Measurements from ENCODE around the genes PCNP and ALCAM.

DNA sequence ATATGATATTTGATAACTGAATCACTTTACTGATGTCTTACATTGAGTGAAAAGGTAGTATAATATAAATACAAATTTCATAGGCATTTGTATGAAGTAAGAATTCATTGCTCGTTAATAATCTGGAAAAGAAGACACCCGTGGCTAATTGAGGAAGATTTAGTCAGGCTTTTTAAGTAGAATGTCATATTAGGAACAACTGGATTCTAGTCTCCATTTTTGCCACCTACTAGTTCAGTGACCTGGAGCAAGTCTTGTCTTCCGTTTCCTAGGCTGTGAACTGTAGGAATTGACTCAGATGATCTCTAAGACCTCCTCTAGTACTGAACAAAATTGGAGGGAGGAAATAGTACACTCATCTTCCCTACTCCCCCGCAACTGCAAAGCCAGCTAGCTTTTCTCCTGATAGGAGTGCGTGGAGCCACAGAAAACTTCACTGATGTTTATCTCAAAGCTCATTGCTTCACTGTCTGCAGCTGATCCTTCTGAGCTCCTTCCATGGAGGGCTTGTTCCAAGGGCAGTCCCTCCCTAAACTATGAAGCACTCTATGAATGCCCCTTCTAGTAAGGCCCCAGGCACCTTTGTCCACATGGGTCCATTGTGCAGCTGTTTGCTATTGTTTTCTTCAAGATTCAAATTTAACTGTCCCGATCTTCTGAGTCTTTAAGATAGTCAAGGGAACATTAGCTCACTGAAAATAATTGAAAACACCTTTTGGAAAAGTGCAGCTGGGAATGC, 24.5 kb downstream of the FILIP1L start:
- PRO-cap = no peak
- RRBS, 2 experiments = no CpG with 5 or more reads among the region's 6 CpGs

GRCh38 chr3:100136843-100137409, 22.6 kb upstream of the FILIP1L start:
- PRO-cap = no peak
- RRBS, 2 experiments = no CpG with 5 or more reads among the region's 1 CpG

- PRO-cap = no peak
- RRBS, 2 experiments = no CpG with 5 or more reads among the region's 1 CpG
Measured at GRCh38 chr3:100163976-100164349, 49.7 kb upstream of the FILIP1L start.

- PRO-cap = no peak
- RRBS, 2 experiments = no CpG with 5 or more reads among the region's 2 CpGs
Measured at GRCh38 chr3:101036073-101036829, 43.0 kb upstream of the ABI3BP start.

DNA sequence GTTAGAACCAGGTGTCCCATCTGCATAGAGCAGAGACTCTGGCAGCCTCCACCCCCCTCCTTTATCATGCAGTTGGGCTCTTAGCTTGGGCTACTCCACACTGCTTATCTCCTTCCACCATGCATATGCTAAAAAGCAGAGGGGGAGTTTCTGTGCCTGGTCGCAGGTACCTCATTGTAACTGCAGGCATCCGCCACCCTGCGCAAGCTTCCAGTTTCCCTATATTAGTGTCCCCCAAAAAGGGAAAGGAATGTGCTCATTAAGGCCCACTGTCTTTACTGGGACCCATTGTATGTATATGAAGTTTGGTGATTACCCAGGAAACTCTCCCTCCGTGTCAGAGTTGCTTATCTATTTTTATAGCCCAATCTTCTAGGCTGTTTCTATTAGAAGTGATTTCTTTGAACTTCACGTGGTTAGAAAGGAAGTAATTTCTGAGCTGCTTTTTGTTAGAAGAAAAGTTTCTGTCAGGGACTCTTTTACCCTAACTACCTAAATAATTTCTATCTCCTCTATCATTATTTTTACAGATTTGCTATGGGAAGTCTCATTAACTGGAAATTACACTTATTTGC, 17.5 kb upstream of the SENP7 start:
- PRO-cap = no peak
- RRBS, 2 experiments = no CpG with 5 or more reads among the region's 5 CpGs

GRCh38 chr3:101564897-101565312, 3.2 kb downstream of the TRMT10C start:
- PRO-cap = no peak
- RRBS, 2 experiments = no CpG with 5 or more reads among the region's 1 CpG

GRCh38 chr3:101574118-101575219, at the start of gene PCNP:
TSS of gene PCNP (plus strand) at chr3:101574180.
- PRO-cap = bidirectional peak, plus-strand start at chr3:101574225, minus-strand start at chr3:101574058; bidirectional peak, plus-strand start at chr3:101574691, minus-strand start at chr3:101574638; bidirectional peak, plus-strand start at chr3:101574841, minus-strand start at chr3:101574843; bidirectional peak, plus-strand start at chr3:101575018, minus-strand start at chr3:101575010
- RRBS, 2 experiments = 2 to 3% methylated on average over 21 of the region's 68 CpGs

DNA sequence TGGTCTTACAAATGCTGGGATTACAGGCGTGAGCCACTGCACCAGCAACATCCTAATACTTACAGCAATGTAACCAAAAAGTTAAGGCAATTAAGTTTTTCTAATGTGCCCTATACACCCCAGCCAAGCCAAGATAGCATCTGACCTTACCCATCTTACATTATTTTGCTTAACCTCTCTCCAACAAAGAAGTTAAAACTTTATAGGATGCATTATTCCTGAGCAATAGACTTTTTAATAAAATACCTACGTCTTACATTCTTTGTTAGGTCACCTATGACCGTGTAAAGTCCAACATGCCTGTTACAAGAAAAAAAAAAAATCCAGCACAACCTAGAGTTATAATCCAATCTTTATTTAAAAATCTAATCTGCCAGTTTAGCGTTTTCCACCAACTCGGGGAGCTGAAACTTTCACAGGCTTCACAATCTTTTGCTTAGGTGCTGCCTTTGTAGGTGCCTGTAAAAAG, 3.9 kb upstream of the ZBTB11 start:
- PRO-cap = no peak
- RRBS, 2 experiments = no CpG with 5 or more reads among the region's 5 CpGs

GRCh38 chr3:101854021-101854380, 4.7 kb downstream of the NFKBIZ start:
- PRO-cap = no peak
- RRBS, 2 experiments = no CpG with 5 or more reads among the region's 2 CpGs

GRCh38 chr3:101863902-101864325, 14.6 kb downstream of the NFKBIZ start:
- PRO-cap = no peak
- RRBS, 2 experiments = no CpG with 5 or more reads among the region's 3 CpGs

GRCh38 chr3:102057915-102058241, 208.6 kb downstream of the NFKBIZ start:
- PRO-cap = no peak

DNA sequence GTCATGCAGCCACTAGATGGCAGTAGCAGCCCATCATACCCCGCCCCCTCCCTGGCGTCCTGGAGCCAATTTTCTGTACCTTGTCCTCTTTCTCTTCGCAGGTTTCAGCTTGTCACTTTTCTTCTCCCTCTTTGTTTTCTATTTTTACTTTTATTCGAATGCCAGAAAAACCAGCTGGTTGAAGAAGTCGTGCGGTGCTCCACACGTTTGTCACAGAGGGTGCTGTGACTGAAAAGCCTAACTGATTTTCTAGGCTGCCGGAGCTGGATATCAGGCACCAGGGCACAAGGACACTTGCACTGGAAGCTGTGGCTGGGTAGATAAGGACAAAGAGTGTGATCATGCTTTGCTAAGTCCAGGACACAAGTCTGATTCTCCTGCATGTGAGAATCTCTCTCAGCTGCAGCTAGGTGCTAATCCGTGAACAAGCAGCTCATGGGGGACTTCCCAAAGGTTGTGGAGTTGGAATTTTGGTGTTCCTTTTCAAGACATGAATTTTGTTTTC, 238.9 kb downstream of the ZPLD1 start:
- PRO-cap = no peak
- RRBS, 2 experiments = no CpG with 5 or more reads among the region's 9 CpGs

DNA sequence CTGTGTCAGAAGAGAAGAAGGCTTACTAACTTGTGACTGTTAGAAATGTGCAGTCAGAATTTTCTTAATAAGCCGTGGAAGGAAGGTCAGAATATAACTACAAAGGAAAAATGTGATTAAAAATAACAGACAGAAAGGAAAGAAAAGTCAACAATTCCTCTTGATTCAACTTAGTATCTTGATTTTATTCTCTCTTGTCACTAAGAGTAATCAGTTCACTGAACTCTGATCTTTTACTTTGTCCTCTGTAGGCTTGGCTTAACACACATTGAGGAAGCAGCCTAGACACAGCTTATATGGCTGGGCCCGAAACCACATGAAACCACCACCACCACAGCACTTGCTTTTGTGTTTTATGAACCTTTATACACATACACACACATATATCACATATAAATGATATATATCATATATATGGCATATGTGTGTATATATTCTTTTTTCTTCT, 1233.7 kb upstream of the ALCAM start:
- PRO-cap = no peak
- RRBS, 2 experiments = no CpG with 5 or more reads among the region's 2 CpGs

GRCh38 chr3:104160435-104160915, 1206.2 kb upstream of the ALCAM start:
- PRO-cap = no peak
- RRBS, 2 experiments = 75 to 92% methylated on average over 2 of the region's 9 CpGs

- PRO-cap = no peak
- RRBS, 2 experiments = no CpG with 5 or more reads among the region's 1 CpG
Measured at GRCh38 chr3:104909193-104909702, 457.5 kb upstream of the ALCAM start.

DNA sequence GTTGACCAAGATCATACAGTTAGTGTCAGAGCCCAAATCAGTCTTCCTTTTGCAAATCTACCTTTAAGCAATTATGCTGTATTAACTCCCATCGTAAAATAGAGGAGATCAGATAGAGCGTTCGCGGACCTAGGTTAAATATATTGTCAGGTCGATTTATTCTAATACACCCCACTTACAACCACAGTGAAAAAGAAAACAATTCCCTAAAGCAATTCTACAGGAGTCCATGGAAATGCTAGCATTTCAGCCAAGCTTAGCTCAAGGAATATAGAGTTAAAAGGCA, 1.8 kb upstream of the ALCAM start:
- PRO-cap = unidirectional peak, minus-strand start at position 131 of the sequence
- RRBS, 2 experiments = no CpG with 5 or more reads among the region's 5 CpGs

GRCh38 chr3:105366307-105367515, at the start of gene ALCAM:
TSS of gene ALCAM (plus strand) at chr3:105366909.
- PRO-cap = bidirectional peak, plus-strand start at chr3:105366909, minus-strand start at chr3:105366567
- RRBS, 2 experiments = 3 to 6% methylated on average over 8 to 10 of the region's 80 CpGs

- PRO-cap = no peak
- RRBS, 2 experiments = no CpG with 5 or more reads among the region's 4 CpGs
Measured at GRCh38 chr3:105784652-105785294, 84.0 kb downstream of the CBLB start.

DNA sequence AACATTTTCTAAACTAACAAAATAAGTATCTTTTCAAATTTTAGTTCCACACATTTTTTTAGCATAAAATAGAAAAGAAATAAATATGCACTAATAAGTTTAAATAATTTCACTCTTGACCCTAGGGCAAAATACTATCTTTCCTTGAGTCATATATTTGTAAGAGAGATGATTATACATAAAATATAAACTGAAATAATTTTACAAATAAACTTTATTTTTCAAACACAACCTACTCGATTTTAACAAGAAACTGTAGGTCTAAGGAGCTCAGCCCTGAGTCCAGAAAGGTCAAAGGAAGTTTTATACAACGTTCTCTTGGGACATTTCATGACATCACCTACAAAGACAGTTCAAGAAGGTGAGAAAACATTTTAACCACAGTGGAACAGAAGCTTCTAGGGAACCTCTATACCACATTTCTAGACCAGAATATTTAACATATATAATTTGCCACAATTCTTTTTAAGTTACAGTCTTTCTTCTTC, 40.2 kb downstream of the CBLB start:
- PRO-cap = no peak
- RRBS, 2 experiments = no CpG with 5 or more reads among the region's 2 CpGs

GRCh38 chr3:105836504-105837688, 31.9 kb downstream of the CBLB start:
- PRO-cap = no peak
- RRBS, 2 experiments = no CpG with 5 or more reads among the region's 12 CpGs

All from astrocyte (in vitro differentiated cells and primary cell).